Cardiac ventricle fibroblast (primary cell): ENCODE measurements around a stretch of chr17.

DNA sequence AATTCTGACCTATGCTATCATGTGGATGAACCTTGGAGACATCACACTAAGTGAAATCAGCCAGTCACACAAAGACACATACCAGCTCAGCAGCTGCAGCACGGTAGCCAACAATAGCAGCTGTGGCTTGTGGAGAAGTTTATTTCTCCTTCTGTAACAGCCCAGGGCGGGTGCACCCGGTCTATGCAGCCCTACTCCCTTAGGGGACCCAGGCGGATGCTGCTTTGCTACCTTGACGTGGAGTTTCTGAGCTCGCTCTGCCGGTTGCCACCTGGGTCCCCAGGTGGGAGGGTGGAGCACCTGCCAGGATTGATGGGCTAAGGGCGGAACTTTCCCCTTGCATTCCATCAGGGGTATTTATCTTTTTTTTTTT lies 45.1 kb downstream of the TMEM235 start:
- RAMPAGE, long total RNA = no peak

DNA sequence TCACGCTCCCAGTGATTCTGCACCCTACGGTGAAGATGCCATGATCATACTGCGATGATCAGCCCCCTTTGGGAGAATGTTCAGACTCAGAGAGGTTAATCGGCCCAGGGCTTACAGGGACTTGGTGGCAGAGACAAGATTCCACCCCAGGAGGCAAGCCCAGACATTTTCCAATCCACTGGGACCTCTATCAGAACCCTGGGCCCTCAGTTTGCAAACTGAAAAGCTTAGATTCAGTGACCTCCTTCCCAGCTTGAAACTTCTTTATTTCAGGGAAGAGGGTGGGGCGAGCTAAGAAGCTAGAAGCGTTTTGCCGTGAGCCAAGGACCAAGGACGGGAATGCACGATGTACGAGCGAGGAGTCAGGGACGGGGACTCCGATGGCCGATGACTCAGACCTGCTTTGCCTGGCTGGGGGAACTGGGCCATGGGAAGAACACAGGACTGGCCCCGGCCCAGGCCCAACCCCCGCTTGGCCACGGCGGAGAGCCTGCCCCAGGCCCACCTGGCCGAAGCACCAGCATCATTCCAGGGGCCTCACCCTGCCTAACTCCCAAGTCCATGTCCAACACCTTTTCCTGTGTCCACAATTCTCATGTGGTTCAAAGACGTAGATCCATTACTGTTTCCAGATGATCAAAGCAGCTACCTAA lies 34.6 kb downstream of the SOCS3 start:
- RAMPAGE, long total RNA = no peak

DNA sequence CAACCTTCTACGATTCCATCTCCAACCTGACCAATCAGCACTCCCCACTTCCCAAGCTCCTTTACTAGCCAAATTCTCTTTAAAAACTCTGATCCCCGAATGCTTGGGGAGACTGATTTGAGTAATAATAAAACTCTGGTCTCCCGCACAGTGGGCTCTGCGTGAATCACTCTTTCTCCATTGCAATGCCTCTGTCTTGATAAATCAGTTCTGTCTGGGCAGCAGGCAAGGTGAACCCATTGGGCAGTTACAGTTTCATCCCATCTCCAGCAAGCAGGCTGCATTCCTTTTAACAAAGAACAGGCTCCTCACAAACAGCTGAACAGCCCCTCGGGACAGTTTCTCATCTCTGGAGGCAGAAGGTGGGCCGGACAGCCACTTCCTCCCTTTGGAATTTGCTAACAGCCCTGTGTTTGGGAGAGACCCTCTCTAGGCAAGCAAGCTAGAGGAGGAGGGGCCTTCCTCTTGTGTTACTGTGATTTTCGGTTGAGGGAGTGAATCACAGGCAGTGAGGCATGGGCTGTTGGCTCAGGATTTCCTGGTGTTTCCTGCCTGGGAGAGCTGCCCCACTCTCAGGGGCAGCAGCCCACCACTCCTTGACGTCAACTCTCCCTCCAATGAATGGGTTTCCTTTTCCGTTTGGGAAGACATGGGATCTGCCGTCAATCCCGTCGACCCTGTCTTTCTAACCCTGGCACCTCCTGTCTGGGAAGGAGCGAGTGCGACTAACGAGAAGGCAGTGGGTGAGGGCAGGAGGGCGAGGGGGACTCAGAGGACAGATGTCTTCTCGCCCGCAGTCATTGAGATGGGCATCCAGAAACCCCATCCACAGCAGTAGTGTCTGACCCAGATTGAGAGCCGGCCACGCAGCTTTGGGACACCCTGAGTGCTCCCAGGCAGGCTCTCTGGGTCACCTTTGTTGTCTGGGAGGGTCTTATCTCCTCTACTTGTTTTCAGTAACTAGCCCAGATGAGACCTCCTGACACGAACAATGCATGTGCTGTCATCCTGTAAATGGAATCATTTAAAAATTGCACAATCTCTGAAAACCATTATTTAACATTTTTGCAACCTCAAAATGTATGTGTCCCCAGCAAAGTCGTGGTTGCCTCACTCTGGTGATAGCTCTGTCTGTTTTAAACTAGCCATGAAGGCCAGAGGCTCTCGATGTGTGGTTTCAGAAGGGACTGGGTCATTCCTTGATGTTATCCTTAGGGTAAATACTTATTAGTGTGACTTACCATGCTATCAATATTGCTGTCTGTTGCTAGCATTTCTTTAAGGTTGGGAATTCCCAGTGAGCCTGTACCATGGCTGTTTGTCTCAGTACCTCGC lies 3.5 kb upstream of the PGS1 start:
- RAMPAGE, long total RNA = no peak

GRCh38 chr17:78387810-78388975 lies 9.7 kb downstream of the PGS1 start:
- RAMPAGE, long total RNA = no peak

DNA sequence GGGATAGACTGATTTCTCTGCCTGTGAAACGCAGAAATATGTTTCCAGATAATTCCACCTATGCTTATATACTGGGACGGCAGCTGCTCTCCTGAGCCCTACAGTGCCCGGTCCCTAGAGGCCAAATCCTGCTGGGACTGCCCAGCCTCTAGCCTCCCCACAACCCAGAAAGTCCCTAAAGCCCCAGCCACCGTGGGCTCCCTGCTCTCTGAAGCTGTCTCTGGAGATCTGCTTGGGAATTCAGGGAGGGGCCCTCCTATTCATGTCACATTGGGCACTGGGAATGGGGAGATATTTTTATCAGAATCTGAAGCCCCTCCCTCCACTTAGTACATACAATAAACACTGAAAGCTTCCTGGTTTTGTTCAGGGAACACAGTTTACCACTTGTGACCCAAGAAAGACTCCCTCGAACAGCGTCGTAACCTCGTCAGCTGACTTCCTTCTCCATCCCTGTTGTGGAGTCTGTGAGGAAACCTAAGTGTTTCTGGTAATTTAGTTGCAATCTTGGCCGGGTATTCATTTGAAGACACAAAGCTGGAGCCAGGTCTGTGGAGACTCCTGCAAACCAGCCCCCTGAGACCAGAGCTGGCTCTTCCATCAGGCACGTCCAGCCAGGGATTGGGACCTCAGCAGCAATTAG lies 38.4 kb downstream of the PGS1 start:
- RAMPAGE, long total RNA = no peak

DNA sequence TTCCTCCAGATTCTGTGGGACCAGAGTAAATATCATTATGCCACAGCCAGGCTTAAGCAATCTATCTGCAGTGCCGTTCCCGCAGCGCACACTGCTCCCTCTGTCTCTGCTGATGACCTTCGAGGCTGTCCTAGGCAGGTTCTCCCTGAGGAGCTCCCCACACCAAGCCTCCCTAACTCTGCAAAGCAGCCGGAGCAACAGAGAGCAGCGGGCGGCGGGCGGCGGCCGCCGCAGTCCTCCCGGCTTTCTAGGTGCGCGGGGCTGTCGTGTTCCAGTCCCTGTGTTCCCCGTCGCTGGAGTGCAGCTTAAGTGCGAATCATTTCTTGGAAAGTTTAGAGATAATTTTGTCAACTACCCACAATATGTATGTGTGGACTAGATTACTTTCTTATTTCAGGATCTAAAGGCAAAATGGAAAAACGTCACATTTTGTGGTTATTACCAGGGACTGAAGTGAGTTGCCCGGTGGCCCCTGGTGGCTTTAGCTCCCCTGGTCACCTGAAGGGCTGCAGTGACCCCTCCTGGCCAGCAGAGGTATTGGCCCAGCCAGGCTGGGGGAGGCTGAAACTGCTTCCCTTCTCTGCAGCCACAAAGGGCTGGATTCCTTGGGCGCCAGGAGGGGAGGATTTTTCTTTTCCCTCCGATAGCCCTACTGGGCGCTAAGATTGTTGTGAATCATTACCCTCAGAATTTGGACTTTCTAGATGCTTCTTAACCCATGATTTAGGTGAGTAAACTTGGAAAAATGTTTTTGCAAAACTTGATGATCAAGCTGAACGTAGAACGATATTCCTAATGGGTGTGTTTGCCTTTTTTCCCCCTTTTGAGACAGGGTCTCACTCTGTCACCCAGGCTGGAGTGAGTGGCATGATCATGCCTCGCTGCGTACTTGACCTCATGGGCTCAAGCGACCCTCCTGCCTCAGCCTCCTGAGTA lies 43.5 kb downstream of the PGS1 start:
- RAMPAGE, long total RNA = no peak

GRCh38 chr17:78530003-78530564 lies 47.1 kb downstream of the DNAH17 start:
- RAMPAGE, long total RNA = no peak

DNA sequence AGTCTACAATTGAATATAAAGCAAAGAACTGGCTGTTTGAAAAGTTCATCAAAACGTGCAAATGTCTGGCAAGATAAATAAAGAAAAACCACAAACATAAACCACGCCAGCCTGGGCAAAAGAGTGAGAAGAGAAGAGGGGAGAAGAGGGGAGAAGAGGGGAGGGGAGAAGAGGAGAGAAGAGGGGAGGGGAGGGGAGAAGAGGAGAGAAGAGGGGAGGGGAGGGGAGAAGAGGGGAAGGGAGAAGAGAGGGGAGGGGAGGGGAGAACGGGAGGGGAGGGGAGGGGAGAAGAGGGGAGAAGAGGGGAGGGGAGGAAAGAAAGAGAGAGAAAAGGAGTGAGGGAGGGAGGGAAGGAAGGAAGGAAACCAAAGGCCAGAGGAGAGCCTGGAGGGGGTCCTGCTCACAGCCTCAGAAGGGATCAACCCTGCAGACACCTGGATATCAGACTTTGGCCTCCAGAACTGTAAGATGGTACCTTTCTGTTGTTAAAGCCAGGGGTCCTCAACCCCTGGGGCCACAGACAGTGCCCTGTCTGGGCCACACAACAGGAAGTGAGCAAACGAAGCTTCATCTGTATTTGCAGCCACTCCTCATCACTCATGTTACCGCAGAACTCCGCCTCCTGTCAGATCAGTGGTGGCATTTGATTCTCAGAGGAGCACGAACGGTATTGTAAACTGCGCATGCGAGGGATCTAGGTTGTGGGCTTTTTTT lies 54.5 kb upstream of the DNAH17 start:
- RAMPAGE, long total RNA = no peak

DNA sequence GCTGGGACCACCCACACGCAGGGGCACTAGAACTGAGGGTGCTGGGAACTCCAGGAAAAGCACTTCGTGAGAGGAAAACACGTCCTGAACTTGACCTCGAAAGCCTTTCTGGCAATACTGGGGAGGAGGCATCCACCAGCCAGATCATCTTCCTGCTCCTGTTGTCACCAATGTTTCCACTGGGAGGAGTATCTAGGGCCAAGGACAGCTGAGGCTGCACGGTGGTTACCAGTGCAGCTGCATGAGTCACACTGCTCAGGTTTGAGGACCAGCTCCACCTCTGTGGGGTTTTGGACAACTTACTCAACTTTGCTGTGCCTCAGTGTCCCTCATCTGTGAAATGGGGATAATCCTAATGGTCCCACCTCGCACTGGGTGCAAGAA lies 100.4 kb upstream of the DNAH17 start:
- RAMPAGE, long total RNA = no peak

DNA sequence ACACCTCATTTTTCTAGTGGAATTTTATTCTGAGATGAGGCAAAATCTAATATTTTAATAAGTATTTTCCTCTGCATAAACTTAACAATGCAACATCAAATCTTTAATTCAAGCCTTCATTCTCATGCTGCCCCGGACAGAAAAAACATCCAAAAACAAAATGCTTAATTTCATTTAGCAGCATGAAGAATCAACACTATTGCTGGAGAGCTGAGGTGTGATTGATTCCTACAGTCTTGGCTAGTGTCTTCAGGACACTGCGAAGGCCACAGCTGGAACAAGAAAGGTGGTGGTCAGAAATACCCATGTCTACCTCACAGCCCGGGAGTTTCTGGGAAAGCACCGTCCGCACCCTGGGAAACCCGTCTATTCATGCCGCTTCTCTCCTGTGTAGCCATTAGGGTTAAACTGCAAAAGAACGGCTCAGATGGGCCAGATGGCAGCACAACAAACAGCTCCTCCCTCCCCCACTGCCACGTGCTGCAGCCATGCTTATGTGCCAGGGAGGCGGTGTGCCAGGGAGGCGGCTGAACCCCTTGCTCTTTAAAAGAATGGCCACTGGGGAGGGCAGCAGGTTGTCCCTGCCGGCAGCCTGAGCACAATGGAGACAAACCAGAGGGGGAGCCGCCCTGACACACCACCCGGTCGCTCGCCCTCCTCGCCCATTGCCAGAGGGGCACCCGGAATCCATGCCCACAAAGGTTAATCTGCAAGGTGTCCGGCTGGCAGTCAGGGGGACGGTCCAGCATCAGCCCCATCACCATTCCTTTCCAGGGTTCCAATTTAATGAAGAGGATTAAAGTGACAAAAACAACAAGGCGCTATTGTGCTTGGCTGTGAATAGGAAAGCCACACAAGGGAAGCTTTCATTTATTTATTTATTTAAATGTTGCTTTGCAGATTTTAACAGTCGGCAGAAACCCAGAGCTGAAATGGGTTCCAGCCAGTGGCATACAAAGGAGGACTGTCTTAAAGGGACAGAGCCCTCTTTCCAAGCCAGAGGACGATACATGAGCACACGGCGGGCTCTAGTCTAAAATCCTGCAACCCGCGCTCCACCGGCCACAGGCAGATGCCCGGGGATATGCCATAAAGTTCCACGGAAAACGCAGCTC lies 65.1 kb downstream of the CYTH1 start:
- RAMPAGE, long total RNA = no peak

- RAMPAGE, long total RNA = no peak
These were observed 55.1 kb downstream of the CYTH1 start for GRCh38 chr17:78726798-78727537.

DNA sequence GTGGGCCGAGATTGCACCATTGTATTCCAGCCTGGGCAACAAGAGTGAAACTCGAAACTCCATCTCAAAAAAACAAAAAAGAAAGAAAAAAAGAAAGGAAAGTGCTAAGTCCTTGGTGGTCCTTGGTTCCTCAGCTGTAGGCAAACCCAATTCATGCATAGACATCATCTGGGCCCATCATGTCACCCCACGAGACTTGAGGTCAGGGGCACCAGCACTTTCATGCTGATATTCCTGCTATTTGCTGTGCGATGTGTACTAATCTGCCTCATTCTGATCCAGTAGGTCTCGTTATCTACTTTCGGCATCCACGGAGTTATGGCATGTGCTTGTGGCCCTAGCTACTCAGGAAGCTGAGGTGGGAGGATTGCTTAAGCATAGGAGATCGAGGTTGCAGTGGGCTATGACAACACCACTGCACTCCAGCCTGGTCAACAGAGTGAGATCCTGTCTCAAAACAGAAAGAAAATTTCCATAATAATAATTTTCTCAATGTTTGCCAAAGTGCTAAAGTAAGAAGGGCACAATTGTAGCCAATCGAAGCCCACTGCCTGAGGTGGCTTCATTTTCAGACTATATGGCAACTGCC lies 23.3 kb downstream of the CYTH1 start:
- RAMPAGE, long total RNA = no peak

DNA sequence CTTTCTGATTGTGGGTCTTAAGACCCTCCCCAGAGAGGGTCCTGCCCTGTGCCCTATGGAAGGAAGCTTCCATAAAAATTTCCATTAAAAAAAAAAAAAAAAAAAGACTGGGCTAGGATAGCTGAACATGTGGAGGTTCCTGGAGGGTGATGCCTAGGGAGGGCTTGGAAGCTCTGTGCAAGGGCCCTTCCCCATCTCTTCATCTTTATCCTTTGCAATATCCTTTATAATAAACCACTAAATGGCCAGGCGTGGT lies 3.8 kb upstream of the CYTH1 start:
- RAMPAGE, long total RNA = no peak

DNA sequence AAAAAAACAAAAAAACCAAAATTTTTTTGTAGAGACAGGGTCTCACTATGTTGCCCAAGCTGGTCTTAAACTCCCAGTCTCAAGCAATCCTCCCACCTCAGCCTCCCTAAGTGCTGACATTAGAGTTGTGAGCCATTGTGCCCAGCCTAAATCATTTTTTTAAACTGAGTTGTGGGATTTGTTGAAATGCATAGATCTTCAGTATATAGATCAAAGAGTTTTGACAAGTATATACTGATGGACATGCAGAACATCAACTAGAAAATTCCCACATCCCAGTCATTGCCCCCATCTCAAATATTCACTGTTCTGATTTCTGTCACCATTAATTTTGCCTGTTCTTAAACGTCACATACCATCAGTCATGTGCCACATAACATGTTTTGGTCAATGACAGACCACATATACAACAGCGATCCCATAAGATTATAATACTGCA lies 24.0 kb downstream of the USP36 start:
- RAMPAGE, long total RNA = no peak

- RAMPAGE, long total RNA = no peak
These were observed 2.0 kb downstream of the USP36 start for GRCh38 chr17:78838469-78839073.

DNA sequence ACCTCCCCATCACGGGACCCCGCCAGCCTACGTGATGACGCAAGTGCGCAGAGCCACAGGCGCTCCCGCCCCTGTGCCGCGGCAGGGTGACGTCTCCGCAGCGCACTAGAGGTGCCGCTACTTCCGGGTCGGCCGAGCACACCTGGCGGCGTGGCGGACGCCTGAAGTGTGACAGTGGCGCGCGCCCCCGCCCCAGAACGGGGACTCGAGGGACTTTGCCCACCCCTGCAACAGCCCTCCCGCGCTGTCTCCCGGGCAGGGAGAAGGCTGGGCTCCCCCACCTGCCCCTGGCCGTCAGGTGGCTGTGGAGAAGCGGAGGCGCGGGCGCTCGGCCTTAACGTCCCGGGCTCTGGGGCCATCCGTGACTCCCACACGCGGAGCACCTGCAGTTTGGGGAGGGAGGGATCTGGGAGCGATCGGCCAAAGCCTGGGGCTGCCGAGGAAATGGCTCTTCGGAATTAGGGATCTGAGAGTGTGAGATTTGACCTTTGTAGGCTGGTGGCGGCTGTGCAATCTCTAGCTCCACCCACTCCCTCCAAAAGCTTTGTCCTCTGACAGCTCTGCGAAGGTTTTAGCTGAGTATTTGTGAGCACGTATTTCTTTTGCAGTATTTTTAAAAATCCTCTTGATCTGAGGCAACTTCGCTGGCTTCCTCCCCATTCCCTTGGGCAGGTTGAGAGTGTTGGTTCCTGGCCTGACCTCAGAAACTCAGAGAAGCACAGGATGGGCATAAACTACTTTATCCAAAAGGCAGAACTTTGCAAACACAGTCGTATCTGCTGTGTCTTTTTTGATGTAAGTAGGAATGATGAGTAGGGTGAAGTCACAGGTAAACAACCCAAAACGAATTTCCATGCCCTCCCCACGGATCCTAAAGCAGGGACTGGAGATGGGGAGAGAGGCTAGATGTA lies 621 bp upstream of the USP36 start:
- RAMPAGE, long total RNA = no peak

- RAMPAGE, long total RNA = no peak
These were observed 29.3 kb downstream of the CEP295NL start for GRCh38 chr17:78873374-78874401.

GRCh38 chr17:78881628-78882241 lies 21.3 kb downstream of the CEP295NL start:
- RAMPAGE, long total RNA = no peak

DNA sequence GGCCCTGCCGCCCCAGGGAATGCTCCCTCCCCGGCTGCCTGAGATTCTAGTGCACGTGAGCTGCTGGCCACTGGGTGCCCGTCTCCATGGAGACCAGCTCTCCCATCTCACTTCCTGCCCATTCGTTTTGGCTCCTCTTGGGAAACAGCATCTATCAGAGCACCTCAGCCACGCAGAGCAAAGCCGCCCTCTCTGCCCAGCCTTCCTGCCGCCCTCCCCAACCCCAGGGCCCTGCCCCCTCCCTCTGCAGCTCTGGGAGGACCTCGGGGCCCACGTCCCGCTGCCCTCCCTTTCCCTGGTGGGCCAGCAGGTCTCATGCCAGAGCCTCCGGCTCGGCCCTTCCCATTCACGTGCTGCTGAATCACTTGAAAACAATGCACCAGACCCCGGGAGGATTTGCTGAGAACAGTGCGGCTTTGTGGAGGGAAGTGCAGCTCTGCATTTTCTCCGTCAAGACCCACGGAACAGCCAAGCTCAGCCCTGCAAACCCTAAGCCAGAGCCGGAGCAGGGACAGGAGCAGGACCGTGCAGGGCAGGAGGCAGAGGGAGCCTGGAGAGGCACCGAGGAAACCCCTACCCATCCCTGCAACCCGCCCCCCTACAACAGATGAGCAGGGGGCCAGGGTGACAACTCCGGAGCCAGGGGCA lies 19.3 kb downstream of the CEP295NL start:
- RAMPAGE, long total RNA = no peak

GRCh38 chr17:78888782-78889293 lies 14.2 kb downstream of the CEP295NL start:
- RAMPAGE, long total RNA = no peak